Tibial artery (tissue), 1 donor: ENCODE measurements around the gene NKAP.

GRCh38 chrX:117985235-117985795, 131.3 kb downstream of the KLHL13 start:
- PRO-cap = no peak

DNA sequence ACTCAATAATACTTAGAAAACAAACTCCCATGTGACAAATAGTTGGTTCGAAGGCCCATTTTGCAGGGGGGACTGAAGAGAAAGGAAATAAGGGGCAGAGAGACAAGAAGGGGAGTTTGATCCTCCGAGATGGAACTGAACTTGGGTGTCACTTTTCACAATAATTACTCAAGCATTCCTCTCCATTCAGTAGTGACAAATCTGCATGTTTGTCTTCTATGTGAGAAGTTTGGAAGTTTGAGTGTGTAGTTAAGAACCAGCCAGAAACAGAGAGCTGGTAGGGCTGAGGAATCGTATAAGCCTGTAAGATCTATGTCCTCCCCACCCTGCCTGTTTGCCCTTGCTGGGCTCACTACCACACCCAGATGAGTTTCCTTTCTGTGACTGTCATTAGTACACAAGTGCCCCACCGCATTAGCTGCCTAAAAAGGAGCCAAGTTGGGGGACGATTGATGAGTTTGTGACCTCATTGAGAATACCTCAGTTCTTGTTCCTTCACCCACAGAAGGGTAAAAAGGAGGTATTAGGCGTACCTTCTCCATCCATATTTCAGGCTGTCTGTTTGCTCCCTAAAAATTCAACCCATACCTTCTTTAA, 28.2 kb downstream of the DOCK11 start:
- PRO-cap = no peak

DNA sequence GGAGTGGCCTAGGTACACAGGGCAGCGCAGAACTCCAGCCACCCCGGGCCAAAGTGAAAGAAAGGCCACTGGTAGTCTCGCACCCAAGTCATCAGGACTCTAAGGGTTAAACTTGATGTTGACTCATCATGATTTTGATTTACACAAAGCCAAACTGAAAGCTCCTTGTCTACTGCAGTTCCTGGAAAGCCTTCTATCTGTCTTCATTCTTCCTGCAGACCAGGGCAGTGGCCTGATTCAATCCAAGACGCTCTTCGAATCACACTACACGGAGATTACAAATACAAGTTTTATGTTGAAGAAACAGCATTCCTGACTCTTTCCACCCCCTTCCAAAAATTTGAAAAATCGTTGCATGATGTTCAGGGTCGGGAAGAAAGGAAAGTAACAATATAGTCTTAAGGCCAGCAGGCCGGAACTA, 2.5 kb upstream of the IL13RA1 start:
- PRO-cap = no peak

DNA sequence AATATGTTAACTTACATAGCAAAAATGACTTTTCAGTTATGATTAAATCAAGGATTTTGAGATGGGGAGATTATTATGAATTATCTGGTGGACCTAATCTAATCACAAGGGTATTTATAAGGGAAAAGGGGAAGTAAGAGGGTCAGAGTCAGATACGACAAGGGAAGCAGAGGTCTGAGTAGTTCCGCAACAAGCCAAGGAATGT, 1.1 kb upstream of the IL13RA1 start:
- PRO-cap = no peak

DNA sequence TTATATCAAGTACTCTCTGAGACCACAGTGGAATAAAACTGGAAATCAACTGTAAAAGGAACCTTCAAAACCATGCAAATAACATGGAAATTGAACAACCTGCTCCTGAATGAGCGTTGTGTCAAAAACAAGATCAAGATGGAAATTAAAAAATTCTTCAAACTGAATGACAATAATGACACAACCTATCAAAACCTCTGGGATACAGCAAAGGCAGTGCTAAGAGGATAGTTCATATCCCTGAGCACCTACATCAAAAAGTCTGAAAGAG, 20.6 kb downstream of the LONRF3 start:
- PRO-cap = no peak

- PRO-cap = no peak
Measured at GRCh38 chrX:119030257-119030642, 42.5 kb upstream of the CT47C1 start.

- PRO-cap = no peak
Measured at GRCh38 chrX:119390129-119390468, 9.0 kb upstream of the SLC25A43 start.

- PRO-cap = no peak
Measured at GRCh38 chrX:119410685-119411069, 11.5 kb downstream of the SLC25A43 start.

GRCh38 chrX:119467321-119467898, 834 bp upstream of the SLC25A5 start:
- PRO-cap = no peak

DNA sequence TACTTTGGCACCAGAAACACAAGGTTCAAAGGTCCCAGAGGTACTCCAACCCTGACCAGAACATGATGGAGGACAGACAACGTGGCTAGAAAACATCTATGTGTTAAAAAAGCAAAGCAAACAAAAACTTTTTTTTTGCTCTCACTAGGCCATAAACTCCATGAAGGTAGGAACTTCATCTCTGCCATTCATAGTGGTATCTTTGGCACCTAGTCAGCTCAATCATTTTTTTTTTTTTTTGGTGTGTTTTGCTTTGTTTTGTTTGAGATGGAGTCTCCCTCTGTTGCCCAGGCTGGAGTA, 37.8 kb downstream of the SLC25A5 start:
- PRO-cap = no peak

GRCh38 chrX:119573506-119574272, 674 bp upstream of the UBE2A start:
- PRO-cap = no peak

DNA sequence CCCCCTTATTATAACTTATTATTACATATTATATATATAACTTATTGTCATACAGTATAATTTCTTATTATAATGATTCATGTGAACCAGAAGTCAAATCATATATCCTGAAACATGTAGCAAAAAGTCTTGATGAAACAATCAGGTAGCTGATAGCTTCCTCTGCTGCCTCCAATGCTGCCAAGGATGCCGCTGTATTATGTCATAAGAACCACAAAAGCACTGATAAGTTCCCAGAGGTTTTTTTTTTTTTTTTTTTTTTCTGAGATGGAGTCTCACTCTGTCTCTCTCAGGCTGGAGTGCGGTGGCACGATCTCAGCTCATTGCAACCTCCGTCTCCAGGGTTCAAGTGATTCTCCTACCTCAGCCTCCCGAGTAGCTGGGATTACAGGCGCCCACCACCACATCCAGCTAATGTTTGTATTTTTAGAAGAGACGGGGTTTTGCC, 8.7 kb downstream of the SEPTIN6 start:
- PRO-cap = no peak

DNA sequence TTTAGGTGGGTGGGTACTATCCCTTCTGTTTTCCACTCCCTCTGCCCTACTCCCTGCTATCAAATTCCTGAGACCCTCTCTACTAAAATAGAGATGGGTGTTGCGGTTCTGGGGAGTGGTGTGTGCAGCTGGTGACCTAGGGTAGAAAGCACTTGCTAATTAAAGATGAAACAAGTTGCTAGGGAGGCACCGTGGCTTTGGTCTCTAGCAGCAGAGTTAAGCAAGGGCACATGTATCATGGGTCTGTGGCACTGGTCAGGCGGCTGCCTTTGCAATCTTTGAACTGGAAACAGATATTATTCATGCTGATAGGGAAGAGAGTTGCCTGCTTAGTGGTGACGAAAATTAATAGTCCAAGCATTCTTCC, 2.5 kb upstream of the SOWAHD start:
- PRO-cap = no peak

GRCh38 chrX:119780978-119781710, 10.3 kb downstream of the RPL39 start:
- PRO-cap = no peak

DNA sequence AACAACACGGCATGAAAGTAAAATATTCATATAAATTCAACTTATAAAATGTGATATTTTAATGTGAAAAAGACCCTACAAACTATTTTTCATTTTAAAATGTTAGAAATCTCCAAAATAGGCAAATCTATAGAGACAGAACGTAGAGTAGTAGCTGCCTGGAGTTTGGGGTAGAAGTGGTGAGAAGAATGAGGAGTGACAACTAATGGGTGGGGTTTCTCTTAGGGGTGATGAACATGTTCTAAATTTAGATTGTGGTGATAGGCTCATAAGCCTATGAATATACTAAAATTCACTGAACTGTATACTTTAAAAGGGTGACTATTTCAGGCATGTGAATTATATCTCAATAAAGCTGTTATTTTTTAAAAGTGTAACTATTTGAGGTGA, 7.3 kb downstream of the UPF3B start:
- PRO-cap = no peak

DNA sequence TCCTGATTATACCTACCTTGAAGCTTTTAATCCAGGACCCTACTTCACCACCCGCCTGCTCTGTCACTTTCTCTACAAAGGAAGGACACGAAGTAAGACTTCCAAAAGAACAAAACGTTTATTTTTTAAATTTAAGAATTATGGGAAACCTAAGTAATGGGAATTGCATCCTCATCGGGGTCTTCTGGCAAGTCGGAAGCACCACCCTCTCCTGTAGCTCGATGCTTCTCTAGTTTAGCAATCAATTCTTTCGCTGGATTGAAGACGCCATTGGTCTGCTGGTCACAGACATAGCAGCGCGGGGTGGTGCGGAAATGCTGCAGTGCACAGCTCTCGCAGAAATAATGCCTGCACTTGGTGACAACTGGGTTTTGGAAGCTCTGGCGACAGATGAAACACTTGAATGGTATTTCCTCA, 1.1 kb downstream of the RNF113A start:
- PRO-cap = no peak

DNA sequence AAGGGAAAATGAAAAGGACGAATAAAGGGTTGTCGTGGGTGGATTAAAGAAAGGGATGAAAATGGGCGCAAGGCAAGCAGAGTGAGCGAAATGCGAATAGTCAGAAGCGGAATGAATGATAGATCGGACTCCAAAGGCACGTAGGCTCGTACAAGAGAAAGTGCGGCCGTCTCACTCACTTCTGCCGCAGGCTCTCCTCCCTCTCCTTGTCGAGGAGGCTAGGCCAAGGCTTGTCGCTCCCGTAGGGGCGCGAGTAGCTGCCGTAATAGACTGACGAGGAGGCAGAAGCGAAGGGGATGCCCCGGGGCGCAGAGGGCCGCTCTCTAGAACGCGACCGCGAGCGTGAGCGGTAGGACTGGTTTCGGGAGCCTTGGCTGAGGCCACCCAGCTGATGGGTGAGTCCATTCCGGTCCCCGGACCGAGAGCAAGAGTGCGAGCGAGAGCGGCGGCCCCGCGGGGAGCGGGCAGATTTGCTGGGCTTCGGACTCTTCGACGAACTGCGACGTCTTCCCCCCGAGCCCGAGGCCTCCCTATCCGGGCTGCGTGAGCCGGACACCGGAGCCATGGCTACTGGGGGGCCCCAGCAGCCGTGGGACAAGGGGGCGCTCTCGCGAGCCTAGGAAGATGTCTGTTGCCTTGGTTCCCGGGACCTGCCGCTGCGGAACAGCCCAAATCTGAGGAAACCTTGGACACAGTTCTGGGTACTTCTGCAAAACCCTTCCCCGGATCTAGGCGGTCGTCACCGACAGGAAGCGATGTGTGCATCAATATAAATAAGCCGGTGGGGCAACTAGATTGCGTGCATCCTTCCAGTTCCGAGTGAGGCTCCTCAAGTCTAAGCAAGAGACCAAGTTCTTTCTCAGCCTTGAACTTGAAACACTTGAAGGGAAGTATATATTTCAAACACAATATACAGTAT, at the start of gene NKAP:
TSS of gene NKAP (minus strand) at position 711 of the 919 bp plus-strand sequence.
- PRO-cap = unidirectional peak, minus-strand start at position 591 of the sequence; unidirectional peak, minus-strand start at position 676 of the sequence

DNA sequence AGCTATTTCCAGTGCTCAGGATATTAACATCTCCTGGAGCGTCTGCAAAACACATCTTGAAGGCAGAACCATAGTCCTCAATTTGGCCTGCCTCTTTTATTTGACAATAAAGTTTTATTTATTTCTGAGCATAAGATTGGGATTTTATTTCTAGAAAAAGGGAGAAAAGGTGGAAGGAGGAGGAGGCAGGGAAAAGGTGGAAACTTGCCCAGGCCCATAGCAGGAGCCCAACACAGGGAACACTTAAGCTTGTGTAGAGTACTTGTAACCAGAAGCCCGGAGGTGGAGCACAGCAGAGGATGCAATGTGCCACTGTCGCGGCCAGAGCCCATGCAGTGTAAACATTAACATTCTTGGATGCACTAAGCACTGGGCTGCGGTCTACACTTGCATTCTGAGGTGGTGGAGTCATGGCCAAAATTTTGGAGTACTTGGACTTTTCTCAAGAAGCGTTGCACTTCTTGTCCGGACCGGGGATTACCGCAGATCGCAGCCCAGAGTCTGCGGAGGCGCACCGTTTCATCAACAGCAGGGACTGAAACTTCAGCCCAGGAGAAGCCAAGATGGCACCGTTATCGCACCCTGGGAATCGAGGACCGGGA, 4.5 kb upstream of the RHOXF1 start:
- PRO-cap = no peak

- PRO-cap = no peak
Measured at GRCh38 chrX:120309319-120309880, 1.9 kb downstream of the TMEM255A start.

- PRO-cap = no peak
Measured at GRCh38 chrX:120660629-120660894, 30.7 kb upstream of the C1GALT1C1 start.